ENCODE measurements around a stretch of chr4.

DNA sequence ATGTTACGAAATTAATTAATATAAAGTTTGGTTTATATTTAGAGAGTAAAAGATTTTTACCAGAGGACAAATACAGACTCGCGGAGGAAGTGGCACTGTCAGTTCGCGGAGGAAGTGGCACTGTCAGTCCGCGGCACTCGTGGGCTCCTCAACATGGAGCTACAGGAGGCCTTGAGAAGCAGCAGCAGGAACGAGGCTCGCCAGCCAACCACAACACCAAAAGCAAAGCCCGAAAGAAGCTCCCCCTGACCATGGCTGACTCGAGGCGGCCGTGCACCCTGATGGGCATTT lies 125.3 kb upstream of the PABPC4L start:
- PRO-cap = no peak
- RAMPAGE, long total RNA, 3 experiments = no peak in any of the 3 experiments

DNA sequence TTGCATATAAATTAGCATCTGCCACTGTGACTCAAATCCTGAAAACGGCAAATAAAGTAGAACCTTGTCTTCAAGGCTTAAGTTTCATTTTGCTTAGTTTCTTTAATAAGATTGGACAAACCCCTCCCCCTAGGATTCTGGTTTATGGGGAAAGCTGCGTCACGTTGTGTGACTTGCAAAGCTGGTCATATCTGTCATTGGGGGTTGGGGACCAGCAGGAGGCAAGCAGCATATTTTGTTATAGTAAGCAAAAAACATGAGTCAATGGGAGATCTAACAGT lies 407.3 kb downstream of the PCDH18 start:
- PRO-cap = unidirectional peak, plus-strand start at position 197 of the sequence
- RAMPAGE, long total RNA, 3 experiments = no peak in any of the 3 experiments

DNA sequence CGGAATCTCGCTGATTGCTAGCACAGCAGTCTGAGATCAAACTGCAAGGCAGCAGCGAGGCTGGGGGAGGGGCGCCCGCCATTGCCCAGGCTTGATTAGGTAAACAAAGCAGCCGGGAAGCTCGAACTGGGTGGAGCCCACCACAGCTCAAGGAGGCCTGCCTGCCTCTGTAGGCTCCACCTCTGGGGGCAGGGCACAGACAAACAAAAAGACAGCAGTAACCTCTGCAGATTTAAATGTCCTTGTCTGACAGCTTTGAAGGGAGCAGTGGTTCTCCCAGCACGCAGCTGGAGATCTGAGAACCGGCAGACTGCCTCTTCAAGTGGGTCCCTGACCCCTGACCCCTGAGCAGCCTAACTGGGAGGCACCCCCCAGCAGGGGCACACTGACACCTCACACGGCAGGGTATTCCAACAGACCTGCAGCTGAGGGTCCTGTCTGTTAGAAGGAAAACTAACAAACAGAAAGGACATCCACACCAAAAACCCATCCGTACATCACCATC lies 35.6 kb downstream of the PCDH18 start:
- PRO-cap = no peak
- RAMPAGE, long total RNA, 3 experiments = no peak in any of the 3 experiments

GRCh38 chr4:137853527-137853820 lies 321.2 kb upstream of the PCDH18 start:
- PRO-cap = no peak
- RAMPAGE, long total RNA, 3 experiments = no peak in any of the 3 experiments

DNA sequence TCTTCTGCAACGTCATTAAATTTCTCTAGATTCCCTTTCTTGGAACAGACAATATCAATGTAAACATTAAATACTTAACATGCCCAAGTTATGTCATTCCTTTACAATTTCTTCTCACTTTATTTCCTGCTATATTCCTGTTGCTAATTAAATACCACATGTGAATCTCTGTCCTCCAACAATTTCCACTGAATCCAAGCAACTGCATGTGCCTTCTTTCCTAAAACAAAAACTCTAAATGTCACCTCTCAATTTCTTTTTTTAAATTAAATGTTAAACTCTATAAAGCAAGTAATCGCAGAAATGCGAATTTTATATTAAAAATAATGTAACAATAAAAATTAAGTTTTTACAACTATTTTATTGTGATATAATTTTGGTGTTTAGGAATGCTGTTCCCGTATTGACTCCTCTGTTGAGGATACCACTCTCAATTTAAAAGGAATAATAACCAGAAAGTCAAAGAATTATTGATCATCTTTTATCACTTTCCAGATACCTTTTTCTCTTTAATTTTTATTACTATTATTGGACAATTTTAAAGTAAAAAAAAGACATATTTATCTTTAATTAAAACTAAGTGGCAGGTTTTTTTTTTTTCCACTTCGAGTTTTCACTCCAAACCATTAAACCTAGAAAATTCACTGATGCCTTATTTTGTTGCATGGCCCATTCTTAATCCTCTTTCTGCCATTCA lies 19.7 kb downstream of the SLC7A11 start:
- PRO-cap = no peak
- RAMPAGE, long total RNA, 3 experiments = no peak in any of the 3 experiments

DNA sequence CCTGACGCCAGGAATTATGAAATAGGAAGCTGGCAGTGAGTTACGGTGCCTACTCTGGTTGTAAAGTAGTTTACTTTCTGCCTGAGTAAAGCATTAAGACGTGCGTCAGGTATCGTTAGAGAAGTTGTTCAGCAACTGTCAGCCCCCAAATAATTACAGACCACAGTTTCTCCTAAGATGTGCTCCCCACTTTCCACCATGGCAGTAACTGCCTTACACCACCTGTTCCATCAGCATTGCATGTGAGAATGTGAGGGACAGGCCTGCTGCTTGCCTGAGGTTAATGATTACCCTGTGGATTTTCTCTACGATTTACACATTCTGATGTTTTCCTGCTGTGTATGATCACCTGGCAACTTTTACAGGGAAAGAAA lies 92.3 kb upstream of the SLC7A11 start:
- PRO-cap = no peak
- RAMPAGE, long total RNA, 3 experiments = no peak in any of the 3 experiments

GRCh38 chr4:138939739-138940179 lies 75.8 kb upstream of the NOCT start:
- PRO-cap = no peak
- RAMPAGE, long total RNA, 3 experiments = no peak in any of the 3 experiments

DNA sequence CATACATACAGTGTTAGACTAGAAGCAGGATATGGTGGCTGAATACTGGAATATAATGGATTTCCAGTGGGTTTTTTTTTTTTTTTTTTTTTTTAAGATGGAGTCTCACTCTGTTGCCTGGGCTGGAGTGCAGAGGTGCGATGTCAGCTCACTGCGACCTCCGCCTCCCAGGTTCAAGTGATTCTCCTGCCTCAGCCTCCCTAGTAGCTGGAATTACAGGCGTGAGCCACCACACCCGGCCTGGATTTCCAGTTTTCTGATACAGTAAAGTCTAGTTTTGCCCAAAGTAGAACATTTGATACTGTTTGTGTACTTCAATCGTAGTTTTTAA lies 33.7 kb downstream of the NOCT start:
- PRO-cap = no peak
- RAMPAGE, long total RNA, 3 experiments = no peak in any of the 3 experiments

DNA sequence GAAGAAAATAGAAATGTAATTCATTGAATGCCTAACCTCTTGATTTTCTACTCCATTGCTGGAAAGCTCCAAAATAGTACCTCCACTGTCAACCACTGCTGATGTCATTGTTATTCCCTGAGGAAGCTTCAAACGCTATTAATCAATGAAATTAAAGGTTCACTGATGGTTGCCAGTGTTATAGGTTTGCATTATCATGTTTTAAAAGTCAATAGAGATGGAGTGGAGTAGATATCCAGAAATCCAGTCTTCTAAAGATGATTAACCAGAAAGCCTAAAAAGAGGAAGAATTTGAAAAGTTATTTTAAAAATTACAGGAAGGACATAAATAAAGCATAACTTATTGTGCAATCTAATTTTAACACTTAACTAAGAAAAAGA lies 39.4 kb downstream of the ELF2 start:
- PRO-cap = no peak
- RAMPAGE, long total RNA, 3 experiments = start-site peak on the minus strand in 1 of 3 experiments, centred at position 151 of the sequence, 19 reads per replicate

GRCh38 chr4:139154992-139155263 lies 22.1 kb downstream of the ELF2 start:
- PRO-cap = no peak
- RAMPAGE, long total RNA, 3 experiments = no peak in any of the 3 experiments

DNA sequence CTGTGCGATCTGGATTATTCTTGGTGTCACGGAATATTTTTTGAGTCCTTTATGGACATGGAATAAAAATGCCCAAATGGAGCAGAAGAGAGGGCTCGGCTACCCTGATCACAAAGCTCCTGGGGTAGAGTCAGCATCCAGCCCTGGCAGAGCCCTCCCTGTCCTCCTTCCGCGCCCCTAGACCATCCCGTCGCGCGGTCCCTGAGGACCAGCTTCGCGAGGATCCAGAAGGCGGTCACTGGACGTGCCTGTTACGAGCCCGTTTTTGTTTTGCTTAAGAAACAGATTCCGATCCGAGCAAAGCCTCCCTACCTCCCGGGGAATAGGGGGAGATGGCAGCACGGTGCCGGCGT lies 1.1 kb downstream of the ELF2 start:
- PRO-cap = no peak
- RAMPAGE, long total RNA, 3 experiments = no peak in any of the 3 experiments

GRCh38 chr4:139278759-139279778 lies 956 bp downstream of the MGARP start:
- PRO-cap = no peak
- RAMPAGE, long total RNA, 3 experiments = no peak in any of the 3 experiments

DNA sequence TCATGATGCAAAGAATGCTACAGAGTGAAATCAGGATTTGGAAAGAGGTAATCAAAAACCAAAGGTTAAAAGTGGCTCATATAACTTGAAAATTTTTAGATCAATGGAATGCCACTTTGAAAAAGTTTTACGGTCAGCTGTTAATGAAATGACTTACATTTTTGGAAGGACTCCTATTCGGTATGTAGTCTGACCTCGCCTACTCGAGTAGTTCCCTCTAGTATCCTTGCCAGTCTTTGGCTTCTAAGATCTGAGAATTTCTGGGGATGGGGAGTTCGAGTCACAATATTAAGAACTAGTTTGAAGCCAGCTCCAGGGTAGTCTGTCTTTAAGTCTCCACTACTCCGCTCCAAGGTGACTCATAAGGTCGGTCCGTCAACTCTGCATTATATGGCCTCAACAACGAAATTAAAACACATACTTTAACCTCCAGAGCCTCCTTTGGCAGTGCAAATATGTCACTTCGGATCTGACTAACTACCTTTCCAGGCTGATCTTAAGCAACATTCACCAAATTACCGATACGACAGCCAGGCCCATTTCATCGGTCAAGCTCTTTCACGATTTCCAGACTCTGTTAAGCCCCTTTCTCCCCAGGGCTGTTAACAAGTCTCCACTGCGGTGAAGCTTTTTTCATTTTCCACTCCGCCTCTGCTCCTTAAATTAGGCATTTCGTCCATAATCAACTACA lies 715 bp upstream of the NAA15 start:
- PRO-cap = no peak
- RAMPAGE, long total RNA, 3 experiments = no peak in any of the 3 experiments

GRCh38 chr4:139351043-139351500 lies 48.8 kb upstream of the NDUFC1 start:
- PRO-cap = no peak
- RAMPAGE, long total RNA, 3 experiments = no peak in any of the 3 experiments

DNA sequence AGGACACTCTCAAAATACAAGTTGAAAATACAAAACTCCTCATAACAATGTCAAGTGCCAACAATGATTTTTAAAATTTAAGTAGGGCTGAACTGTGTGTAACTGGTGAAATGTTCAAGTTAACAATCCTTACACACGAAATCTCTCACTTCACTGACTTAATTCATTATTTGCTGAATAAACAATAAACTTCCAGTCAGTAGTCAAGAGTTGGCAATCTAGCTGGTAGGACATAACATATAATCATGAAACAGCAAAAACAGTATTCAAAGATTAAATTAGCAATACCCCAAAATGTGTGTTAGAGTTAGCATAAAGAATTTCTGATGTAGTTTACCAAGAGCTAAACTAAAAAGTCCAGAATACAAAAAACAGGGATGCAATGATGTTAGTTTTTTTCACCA lies 1.9 kb upstream of the RAB33B start:
- PRO-cap = no peak
- RAMPAGE, long total RNA, 3 experiments = no peak in any of the 3 experiments

DNA sequence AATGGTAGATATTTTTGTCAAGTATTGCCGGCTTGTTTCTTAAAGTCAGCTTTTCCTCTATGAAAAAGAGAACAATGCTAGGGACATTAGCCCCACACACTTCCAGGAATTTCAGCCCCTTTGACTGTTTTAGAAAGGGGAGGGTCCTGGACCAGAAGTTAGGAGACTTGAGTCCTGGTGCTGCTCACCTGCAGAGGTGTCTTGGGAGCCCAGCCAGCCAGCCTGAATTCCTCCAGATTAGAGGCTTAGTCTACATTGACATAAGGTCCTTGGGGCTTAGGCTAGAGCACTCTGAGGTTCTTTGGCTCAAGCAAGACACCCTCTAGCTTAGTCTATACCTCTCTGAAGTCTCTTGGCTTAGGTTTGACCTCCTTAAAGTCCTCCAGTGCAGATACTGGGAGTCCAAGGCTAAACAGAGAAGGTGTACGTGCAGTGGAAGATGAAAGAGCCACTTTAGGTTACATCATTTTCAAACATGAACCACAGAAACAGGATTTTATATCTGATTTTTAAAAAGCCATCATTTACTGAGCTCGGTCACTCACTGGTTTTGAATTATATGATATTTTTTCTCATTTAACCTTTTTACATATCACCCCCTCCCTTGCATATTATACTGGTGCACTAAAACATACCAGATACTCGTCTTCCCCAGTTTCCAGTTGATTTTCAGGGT lies 1.7 kb upstream of the SETD7 start:
- PRO-cap = no peak
- RAMPAGE, long total RNA, 3 experiments = no peak in any of the 3 experiments

- PRO-cap = no peak
- RAMPAGE, long total RNA, 3 experiments = no peak in any of the 3 experiments
These were observed 12.6 kb upstream of the SETD7 start for GRCh38 chr4:139568409-139569225.

DNA sequence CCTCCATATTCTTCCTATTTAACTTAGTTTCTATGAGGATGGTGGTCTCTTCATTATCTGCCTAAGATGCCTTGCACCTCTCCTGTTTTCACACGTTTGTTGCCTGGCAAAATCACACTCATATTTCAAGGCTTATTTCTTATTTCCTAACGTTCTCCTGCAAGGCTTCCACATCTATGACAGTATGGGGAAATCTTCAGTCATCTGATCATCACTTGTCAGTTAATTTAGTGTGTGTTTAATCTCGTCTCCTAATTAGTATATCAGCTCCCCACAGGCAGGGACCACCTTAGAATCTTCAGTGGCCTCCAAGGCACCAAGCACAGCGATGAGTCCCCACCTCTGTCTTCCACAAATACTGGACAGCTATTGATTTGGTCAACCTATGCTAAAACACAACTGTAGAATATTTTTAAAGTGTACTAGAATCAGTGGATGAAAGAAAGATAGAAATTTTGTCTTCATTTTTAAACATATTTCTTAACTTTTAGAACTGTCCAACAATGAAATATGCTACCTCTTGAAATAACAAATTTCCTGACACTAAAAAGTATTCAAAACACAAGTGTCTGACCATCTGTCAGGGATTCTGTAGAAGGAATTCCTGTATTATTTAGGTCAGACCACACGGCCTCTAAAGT lies 99.4 kb downstream of the MAML3 start:
- PRO-cap = no peak
- RAMPAGE, long total RNA, 3 experiments = no peak in any of the 3 experiments

DNA sequence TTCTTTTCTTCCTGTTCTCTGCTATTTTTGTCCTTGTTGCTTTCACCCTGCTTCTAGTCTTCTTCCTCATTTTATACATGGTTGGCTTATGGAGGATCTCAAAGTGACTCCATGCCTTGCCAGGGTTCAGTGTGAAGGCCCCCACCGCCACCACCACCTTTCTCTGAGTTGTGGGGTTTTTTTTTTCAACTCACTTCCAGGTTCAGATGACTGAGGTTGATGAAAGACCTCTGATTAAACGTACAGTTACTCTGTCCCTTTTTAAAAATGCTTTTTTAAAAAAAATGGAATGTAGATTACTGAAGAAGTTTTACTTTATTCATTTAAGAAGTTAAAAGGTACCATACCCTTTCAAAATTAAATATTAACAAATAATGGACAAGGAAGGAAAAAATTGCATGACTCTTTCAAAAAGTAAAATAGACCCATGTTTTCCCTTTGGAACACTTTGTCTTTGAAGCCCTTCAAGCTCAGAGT lies 96.2 kb downstream of the MAML3 start:
- PRO-cap = no peak
- RAMPAGE, long total RNA, 3 experiments = no peak in any of the 3 experiments

GRCh38 chr4:140093735-140094609 lies 60.0 kb downstream of the MAML3 start:
- PRO-cap = no peak
- RAMPAGE, long total RNA, 3 experiments = no peak in any of the 3 experiments

Measured in tibial nerve (tissue), 3 donors.